Mesenchymal stem cell of adipose (primary cell): ENCODE measurements around the genes KCNJ12 and LGALS9.

GRCh38 chr17:21294605-21295168 is 10.2 kb downstream of the MAP2K3 start:
- CAGE, long polyA plus RNA = no peak

DNA sequence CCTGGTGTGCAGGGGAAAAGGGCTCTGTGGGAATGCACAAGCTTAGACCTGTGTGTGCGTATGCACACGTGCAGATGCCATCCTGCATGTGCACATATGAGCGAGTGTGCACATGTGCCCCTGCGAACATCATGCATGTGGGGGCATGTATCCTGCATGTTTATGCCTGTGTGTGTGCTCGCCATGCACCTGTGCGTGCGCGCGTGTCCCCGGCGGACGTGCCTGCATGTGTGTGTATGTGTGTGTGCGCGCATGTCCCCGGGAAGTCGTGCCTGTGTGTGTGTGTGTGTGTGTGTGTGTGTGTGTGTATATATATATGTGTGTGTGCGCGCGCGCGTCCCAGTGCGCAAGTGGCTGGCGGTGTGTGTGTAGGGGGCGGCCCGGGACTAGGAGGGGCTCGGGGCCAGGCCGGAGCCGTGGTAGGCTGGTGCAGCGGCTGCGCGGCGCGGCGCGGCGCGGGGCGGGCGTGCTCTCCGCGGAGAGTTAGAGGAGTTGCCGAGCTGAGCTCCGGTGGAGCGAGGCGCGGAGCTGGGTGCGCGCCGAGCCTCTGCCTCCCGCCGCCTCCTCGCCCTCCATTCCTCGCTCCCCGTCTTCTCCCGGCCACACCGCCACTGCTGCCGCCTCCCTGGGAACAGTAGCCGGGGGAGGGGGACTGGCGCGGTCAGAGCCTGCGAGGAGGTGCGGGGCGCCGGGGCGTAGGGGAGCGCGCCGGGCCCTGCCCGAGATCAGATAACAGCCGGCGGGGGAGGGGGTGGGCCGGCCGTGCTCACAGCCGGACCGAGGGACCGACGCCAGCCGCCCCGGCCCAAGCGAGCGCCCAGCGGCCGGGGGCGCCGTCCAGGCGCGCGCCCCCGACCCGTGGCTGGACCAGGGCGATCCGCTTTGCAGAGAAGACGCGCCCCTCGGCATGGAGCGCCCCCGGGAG is at the start of gene KCNJ12:
KCNJ12 (plus strand) TSS at position 490 of the 925 bp plus-strand sequence.
- CAGE, long polyA plus RNA = no peak

DNA sequence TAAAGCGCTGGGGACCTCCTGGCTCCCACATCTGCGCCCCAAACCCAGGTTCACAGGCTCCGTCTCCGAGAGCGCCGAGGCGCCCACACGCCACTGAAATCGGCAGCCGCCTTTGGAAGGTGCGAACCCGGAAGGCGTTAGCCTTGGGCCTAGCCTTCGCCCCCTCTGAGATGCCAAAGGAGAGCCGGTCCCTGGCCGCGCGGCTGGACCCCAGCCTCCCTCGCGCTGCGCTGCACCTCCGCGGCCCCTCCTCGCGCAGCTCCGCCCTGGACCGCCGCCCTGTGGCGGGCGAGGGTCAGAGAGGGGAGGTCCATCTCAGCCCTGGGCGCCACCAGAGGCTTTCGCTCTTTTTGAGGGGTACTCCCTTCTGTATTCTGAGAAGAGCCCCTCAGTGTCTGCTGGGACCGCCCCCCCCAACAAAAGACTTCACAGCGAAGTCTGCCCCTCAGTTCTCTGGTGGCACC is 1.8 kb downstream of the KCNJ12 start:
- CAGE, long polyA plus RNA = no peak

DNA sequence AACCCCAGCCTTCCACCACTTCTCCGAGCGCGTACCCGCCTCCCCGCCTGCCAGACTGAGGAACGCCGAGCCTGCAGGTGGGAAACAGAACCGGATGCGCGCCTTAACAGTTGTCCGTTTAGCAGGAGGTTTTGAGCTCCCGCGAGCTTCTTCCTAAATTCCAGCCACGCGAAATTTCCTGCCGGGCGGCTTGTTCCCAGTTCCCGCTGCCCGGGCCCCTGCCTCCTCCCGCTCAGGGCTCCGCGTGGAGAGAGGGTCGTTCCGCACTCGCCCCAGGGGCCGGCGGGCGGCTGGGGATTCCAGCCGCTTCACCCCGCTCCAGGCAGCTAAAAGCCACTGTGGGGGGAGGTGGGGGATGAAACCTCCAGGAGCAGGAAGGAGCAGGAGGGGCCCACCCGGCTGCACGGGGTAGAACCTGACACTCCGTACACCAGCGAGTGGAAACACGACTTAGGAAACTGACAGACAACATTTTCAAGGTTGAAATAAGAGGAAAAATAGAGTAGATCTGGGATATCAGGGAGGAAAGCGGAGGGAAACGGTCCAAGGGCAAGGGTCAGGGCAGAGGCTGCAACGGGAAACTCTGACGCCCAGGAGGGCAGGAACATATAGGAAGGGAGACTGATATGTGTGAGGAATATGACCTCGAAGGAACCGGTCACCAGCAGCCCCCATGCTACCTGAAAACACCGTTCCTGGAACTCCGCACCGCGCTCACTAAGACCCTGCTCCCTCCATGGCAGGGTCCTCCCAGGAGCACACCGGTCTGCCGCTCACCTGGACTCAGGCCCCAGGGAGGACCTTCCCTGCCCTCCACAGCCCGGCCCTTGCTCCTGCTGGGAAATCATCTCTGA is 88.0 kb downstream of the KCNJ12 start:
- CAGE, long polyA plus RNA = no peak

DNA sequence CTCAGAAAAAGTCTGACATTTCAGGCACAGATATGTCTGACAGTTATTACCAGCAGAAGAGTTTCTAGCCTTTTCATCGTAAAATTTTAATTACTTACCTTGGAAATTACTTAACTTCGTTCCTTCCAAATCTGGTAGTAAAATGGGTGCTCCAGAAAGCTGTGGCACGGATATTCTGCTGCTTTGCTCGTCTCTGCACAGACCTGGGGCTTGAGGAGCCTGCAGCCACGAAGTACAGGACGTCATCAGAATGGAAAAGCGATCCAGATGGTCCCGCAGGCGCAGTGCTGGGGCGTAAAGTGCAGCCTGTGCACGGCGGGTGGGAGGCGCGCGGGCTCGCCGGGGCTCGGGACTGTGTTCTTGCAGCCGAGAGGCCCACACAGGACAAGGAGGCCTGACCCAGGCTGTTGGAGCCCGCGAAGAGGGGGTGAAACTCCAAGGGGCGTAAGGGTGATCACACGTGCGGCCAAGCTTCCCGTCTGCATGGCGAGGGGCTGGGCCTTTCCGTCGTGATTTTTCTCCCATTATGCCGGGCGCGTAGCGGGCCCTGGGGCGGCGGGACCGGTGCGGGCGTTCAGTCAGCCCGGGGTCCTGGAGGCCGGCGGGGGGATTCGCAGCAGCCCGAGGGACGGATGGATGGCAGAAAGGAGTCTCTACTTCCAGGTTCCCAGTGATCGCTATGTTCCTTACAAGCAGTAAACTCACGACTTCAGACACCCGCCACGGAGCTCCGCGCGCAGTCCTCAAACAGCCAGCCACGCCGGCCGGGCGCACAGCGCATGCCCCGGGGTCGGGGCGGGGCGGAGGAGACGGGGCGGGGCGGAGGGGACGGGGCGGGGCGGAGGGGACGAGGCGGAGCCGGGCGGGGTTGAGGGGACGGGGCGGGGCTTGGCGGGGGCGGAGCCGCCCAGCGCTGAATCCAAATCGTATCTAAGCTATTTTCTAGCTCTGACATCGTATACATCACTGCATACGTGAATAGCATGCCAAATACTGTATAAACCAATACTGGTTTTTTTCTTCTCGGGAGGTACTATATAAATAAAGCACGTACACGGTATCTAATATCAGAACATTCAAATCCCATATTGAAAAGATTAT is 141.1 kb upstream of the KCNJ18 start:
- CAGE, long polyA plus RNA = no peak

DNA sequence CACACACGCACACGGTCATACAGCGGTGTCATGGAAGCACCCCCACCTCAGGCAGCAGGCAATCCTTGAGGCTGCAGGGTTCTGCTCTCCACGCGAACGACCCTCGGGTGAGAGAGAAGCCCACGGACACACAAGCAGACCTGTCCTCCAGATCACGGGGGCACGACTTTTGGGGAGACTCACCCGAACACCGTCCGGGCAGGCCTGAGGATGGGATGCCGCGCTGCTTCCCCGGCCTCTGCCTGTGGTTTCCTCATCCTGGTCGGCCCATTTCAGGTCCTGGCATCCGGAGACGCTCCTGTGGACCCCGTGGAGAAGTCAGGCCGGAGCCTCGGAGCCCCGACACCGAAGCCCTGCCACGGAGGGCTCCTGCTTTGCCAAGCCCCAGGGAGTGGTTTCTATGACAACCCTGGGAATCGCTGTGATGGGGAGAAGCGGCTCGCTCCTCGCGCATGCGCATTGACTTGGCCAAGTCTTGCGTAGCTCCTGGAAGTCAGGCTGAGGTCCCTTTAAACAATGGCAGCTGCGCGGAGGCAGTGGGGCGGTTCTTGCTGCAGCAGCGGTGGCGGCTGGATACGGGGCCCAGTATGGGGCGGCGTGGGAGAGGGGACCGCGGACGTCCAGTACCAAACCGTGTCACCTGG is 118.1 kb upstream of the KCNJ18 start:
- CAGE, long polyA plus RNA = no peak

DNA sequence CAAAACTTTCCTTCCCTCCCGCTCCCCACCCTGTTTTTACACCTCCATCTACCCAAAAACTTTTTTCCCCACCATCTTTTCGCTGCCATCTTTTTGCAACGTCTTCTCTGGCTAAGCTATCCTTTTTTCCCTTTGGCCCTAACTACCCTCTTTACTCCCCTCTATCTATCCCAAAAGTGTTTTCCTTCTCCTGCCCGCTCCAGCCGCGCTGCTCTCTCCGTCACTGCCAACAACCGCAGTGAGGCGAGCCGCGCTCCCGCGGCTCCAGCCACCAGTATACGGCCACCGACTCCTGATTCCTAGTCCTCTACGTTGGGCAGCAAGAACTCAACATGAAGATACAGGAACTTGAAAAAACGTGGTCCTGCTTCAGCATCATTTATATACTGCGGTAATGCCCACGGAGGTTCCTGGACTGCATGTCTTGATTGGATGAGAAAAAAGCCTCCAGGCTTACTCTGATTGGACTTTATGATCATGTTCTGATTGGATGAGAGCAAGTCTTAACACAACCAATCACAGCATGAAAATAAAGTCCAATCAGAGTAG is 80.0 kb upstream of the KCNJ18 start:
- CAGE, long polyA plus RNA = no peak

DNA sequence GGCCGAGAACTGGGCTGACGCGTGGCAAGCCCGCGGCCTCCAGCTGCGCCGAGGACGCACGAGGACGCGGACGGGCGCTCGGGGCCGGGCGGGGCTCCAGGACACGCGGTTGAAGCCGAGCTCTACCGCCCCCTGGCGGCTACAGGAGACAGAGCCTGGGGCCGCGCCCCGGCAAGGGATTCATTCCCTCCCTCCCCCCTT is 78.7 kb downstream of the KCNJ18 start:
- CAGE, long polyA plus RNA = no peak

DNA sequence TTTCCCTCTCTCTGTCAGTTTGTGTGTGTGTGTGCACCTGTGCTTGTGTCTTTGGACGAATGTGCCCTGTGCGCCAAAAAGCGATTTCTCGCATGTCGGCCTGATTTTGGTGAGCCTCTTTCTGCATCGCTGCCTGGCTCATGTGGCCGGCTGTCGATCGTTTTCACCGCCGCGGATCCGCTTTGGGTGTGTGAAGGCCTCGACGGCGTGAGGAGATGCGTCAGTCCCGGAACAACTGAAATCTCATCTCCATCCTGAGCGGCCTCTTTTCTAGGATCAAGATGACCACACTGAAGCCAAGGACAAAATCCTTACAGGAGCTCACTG is 609.1 kb downstream of the KCNJ18 start:
- CAGE, long polyA plus RNA = no peak

GRCh38 chr17:22310701-22311239 is 618.4 kb downstream of the KCNJ18 start:
- CAGE, long polyA plus RNA = no peak

GRCh38 chr17:22435263-22435763 is 743.0 kb downstream of the KCNJ18 start:
- CAGE, long polyA plus RNA = no peak

GRCh38 chr17:27089378-27089953 is 204.4 kb upstream of the WSB1 start:
- CAGE, long polyA plus RNA = no peak

DNA sequence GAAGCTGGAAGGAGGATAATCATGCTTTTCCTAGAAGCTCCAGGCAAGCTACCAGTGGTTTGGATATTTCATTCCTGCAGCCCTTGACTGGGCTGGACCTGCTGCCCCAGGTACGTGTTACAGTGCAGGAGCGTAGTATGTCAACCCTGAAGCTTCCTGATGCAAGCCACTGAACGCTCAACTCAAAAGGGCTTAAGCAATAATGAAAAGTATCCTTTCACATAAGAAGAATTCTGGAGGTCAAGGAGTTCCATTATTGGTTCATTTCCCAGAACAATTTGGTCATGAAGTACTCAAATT is 37.8 kb upstream of the WSB1 start:
- CAGE, long polyA plus RNA = no peak

GRCh38 chr17:27473433-27474639 is 17.6 kb downstream of the KSR1 start:
- CAGE, long polyA plus RNA = no peak

DNA sequence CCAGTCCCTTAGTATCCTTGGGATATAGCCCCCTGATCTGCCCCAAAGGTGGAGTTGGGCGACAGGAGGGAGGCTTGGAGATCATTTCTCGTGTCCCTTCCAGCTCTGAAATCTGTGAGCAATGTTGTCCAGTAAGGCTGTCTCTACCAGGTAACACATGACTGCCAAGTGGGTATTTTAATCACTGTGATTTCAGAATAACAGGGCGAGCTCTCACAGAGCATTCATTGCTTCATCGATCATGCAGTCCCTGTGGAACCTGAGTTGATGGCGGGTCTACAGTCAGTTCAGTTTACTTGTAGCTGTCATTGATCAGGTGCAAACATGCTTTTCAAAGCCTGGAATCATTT is 39.2 kb downstream of the KSR1 start:
- CAGE, long polyA plus RNA = no peak

DNA sequence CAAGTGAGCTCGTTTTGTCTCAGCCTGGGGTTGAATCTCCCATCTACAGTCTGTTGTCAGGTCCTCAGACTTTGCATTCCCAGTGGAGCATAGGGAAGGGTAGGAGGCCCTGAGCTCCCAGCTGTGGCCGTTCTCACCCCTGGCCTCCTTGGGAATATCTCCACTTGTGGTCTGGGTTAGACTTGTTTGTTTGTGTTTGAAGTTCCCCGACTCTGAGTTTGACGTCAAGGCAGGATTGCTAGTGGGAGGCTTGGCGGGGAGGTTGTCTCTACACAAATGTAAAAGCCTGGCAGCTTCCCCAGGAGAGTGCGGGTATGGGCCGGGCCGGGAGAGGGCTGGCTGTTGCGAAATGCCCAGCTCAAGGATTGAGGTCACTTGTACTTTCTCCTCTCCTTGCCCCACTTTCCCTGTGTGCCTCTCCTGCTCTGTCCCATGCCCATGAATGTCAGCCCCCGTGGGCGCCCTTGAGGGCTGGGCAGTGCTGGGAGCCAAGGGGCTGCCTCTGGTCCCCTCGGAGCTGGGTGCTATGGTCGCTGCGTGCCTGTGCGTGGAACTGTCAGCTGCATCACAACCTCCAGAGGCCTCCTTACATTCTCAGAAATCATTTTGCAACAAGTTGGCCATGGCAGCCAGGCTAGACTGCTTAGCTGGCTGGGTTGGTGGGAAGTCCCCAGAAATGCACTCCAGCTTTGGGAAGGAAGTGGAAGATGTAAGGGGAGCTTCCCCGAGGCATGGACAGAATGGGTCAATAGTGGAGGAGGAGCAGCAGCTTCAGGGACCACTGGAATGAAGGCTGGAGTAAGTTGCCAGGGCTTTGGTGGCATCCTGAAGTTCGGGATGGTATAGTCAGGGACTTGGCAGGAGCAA is 84.3 kb downstream of the KSR1 start:
- CAGE, long polyA plus RNA = no peak

DNA sequence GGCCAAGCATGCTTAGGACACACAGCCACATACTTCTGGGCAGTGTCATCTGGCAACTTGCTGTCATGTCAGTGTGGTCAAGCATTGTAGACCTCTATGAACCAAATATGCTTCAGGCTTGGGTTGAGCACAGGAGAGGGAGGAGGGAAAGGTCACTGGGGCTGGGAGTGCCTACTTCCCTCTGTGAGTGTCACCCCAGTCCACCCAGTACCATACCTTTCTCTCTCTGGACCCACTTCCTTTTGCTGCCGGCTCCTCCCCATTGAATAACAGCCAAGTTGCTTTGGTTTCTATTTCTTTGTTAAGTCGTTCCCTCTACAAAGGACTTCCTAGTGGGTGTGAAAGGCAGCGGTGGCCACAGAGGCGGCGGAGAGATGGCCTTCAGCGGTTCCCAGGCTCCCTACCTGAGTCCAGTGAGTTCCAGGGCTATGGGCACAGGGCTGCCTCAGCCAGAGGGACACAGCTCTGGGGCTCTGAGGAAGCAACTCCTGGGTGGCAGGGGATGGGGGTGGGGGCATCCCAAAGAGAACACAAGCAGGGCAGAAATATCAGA is at the start of gene LGALS9:
LGALS9 (plus strand) TSS at position 297 of the 553 bp plus-strand sequence.
- CAGE, long polyA plus RNA = no peak

DNA sequence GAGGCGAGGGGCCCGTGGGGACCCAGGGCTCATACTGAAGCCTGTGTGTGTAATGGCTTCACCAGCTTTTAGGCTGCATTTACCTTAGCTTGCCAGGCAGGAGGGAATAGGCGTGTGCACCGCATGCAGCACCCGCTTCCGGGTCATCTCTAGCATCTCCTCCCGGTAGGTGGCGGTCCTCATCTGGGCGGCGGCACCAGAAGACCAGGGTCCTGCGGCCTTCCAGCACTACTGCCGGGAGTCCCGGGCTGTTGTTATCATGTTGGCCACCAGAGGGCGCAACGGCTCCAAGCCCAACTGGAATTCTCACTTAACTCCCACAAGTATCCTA is 23.6 kb downstream of the LGALS9 start:
- CAGE, long polyA plus RNA = no peak

GRCh38 chr17:27919164-27919500 is 26.0 kb upstream of the LYRM9 start:
- CAGE, long polyA plus RNA = no peak

- CAGE, long polyA plus RNA = no peak
These were observed 7.7 kb downstream of the NLK start for GRCh38 chr17:28049843-28050897.